Heart left ventricle (tissue), 7 donors: ENCODE data around the gene MTLN.

- PRO-cap, 6 experiments, result no peak in any of the 6 experiments
- RAMPAGE, long total RNA, 2 experiments, result no peak in any of the 2 experiments
- RRBS, result no CpG with 5 or more reads among the region's 12 CpGs
Measured at GRCh38 chr2:108620624-108621788, 86.7 kb downstream of the LIMS1 start.

GRCh38 chr2:108636216-108636734 lies 83.0 kb upstream of the RANBP2 start:
- PRO-cap, 6 experiments, result peak in 3 of 6 experiments; most common plus-strand start chr2:108636562 (in 2); most common minus-strand start chr2:108636437 (in 1)
- RAMPAGE, long total RNA, 2 experiments, result no peak in any of the 2 experiments
- RRBS, result no CpG with 5 or more reads among the region's 1 CpG

- PRO-cap, 6 experiments, result no peak in any of the 6 experiments
- RAMPAGE, long total RNA, 2 experiments, result no peak in any of the 2 experiments
- RRBS, result no CpG with 5 or more reads among the region's 1 CpG
Measured at GRCh38 chr2:108636735-108636968, 82.6 kb upstream of the RANBP2 start.

- PRO-cap, 6 experiments, result peak in 1 of 6 experiments; most common plus-strand start chr2:108652844 (in 1)
- RAMPAGE, long total RNA, 2 experiments, result no peak in any of the 2 experiments
- RRBS, result no CpG with 5 or more reads among the region's 4 CpGs
Measured at GRCh38 chr2:108652606-108653105, 66.6 kb upstream of the RANBP2 start.

- PRO-cap, 6 experiments, result peak in 1 of 6 experiments; most common plus-strand start chr2:108701456 (in 1)
- RAMPAGE, long total RNA, 2 experiments, result no peak in any of the 2 experiments
- RRBS, result no CpG with 5 or more reads among the region's 3 CpGs
Measured at GRCh38 chr2:108701230-108701553, 18.1 kb upstream of the RANBP2 start.

DNA sequence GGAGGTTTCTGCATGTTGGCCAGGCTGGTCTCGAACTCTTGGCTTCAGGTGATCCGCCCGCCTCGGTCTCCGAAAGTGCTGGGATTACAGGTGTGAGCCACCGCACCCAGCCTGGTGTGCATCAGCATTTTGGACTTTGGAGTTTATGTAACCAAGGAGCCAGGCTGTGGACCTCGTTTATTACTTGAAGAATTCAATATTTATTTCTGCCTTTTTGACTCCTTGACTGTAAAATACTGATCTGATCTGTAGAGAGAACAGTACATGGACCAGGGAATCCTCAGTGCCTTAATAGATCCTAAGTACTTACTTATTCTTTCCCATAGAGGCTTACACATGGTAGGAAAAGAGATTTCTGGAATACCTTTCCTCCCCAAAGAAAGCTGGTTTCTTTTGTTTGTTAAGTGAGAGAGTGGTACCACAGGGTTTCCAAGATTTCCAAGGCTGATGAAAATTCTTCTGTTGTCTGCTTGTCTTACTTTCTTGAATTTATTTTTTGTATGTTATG lies 8.6 kb downstream of the RANBP2 start:
- PRO-cap, 6 experiments, result no peak in any of the 6 experiments
- RAMPAGE, long total RNA, 2 experiments, result no peak in any of the 2 experiments
- RRBS, result no CpG with 5 or more reads among the region's 7 CpGs

GRCh38 chr2:109173153-109173716 lies 44.2 kb downstream of the SH3RF3 start:
- PRO-cap, 6 experiments, result peak in 6 of 6 experiments; most common plus-strand start chr2:109173566 (in 6); most common minus-strand start chr2:109173316 (in 1)
- RAMPAGE, long total RNA, 2 experiments, result no peak in any of the 2 experiments
- RRBS, result no CpG with 5 or more reads among the region's 13 CpGs

GRCh38 chr2:109185727-109186148 lies 56.7 kb downstream of the SH3RF3 start:
- PRO-cap, 6 experiments, result peak in 2 of 6 experiments; most common plus-strand start chr2:109186077 (in 1); most common minus-strand start chr2:109185923 (in 1)
- RAMPAGE, long total RNA, 2 experiments, result no peak in any of the 2 experiments
- RRBS, result no CpG with 5 or more reads among the region's 6 CpGs

- PRO-cap, 6 experiments, result no peak in any of the 6 experiments
- RAMPAGE, long total RNA, 2 experiments, result no peak in any of the 2 experiments
- RRBS, result no CpG with 5 or more reads among the region's 9 CpGs
Measured at GRCh38 chr2:109261075-109261871, 132.3 kb downstream of the SH3RF3 start.

GRCh38 chr2:109348771-109349319 lies 219.8 kb downstream of the SH3RF3 start:
- PRO-cap, 6 experiments, result no peak in any of the 6 experiments
- RAMPAGE, long total RNA, 2 experiments, result no peak in any of the 2 experiments
- RRBS, result no CpG with 5 or more reads among the region's 9 CpGs

DNA sequence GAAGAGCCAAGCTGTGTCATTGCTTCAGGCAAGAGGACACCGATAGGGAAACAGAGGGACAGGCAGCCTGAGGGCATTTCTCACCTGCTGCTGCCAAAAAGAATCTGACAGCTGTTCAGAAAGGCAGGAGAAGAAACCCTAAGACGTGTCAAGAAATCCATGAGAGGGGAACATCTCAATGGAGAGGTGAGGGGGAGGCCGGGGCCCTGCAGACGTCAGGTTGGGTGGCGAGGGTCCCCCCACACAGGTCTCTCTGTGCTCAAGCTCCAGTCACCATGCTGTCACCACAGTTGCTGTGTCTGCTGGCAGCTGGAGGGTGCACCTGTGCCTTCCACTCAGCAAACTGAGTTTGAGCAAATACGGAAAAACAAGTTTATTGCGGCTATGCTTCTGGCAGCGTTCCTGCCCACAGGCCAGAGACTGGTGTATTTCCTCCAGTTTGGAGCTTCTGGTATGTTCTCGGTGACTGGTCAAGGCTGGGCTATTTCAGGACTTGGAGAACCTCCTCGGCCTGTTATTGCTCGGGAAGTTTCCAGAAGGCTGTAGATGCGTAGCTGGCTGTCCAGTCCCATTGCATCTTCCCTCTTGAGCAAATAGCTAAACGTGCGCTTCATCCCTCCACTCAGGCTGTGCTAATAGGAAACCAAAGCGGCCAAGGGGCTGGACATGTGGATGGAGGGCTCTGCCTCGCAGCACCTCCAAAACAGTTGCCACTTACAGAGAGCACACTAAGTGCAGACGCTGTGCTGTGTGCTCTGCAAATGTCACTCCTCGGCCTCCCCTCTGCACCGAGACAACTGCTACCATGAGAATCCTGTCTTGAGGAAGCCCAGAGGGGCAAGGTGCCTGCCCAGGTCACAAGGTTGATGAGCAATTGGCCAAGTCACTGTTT lies 132.5 kb downstream of the SEPTIN10 start:
- PRO-cap, 6 experiments, result no peak in any of the 6 experiments
- RAMPAGE, long total RNA, 2 experiments, result no peak in any of the 2 experiments
- RRBS, result no CpG with 5 or more reads among the region's 19 CpGs

GRCh38 chr2:109690471-109691688 lies 76.7 kb downstream of the SOWAHC start:
- PRO-cap, 6 experiments, result peak in 2 of 6 experiments; most common plus-strand start chr2:109691486 (in 1); most common minus-strand start chr2:109691056 (in 1)
- RAMPAGE, long total RNA, 2 experiments, result no peak in any of the 2 experiments
- RRBS, result no CpG with 5 or more reads among the region's 14 CpGs

DNA sequence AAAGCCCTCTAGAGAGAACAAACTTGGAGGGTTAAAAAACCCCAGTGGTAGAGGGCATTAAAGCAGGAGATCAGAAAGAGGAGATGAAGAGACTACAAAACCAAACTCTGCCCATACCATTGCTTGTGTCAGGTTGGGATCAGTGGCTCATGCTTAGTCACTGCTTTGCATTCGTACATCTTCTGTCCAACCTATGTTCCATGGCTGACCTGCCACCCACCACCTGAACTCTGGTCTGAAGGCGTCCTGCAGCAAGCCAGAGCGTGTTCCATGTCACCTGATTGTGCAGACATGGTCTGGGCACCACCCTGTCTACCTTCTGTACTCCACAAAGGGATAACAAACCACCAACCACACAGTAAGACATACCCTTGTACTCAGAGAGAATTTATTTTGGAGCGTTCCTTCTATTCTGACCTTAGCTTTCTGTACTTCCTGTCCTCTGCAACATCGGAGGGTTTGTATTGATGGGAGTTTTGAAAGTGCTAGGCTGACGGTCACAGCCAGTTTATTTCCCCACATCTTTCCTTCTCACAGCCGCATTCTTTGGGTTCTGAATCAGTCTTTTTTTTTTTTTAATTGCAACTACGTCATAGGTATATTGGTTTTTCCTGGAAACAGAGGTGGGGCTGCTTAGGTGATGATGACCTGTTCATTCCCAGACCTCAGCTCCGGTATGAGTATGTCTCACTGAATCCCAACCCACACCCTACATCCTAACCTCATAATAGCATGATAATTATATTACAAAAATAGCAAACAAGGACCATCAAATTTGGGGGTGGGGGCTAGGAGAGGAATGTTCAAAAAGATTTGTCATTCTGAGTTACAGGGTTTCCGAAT lies 88.3 kb downstream of the SOWAHC start:
- PRO-cap, 6 experiments, result no peak in any of the 6 experiments
- RAMPAGE, long total RNA, 2 experiments, result no peak in any of the 2 experiments
- RRBS, result no CpG with 5 or more reads among the region's 10 CpGs

GRCh38 chr2:110104373-110104934 lies 11.2 kb downstream of the MALL start:
- PRO-cap, 6 experiments, result no peak in any of the 6 experiments
- RAMPAGE, long total RNA, 2 experiments, result no peak in any of the 2 experiments
- RRBS, result no CpG with 5 or more reads among the region's 6 CpGs

- PRO-cap, 6 experiments, result no peak in any of the 6 experiments
- RAMPAGE, long total RNA, 2 experiments, result no peak in any of the 2 experiments
- RRBS, result no CpG with 5 or more reads among the region's 4 CpGs
Measured at GRCh38 chr2:110170076-110170701, 34.6 kb downstream of the NPHP1 start.

GRCh38 chr2:110211905-110212989 lies at the start of gene MTLN:
TSS of gene MTLN (minus strand) at chr2:110212547.
- PRO-cap, 6 experiments, result peak in 6 of 6 experiments; most common plus-strand start chr2:110212608 (in 6); most common minus-strand start chr2:110212547 (in 6)
- RAMPAGE, long total RNA, 2 experiments, result start-site peak on the minus strand in 2 of 2 experiments, at chr2:110212480-110212548 at its widest, 2,178 to 6,336 reads per replicate
- RRBS, result 3% methylated on average over 4 of the region's 55 CpGs

DNA sequence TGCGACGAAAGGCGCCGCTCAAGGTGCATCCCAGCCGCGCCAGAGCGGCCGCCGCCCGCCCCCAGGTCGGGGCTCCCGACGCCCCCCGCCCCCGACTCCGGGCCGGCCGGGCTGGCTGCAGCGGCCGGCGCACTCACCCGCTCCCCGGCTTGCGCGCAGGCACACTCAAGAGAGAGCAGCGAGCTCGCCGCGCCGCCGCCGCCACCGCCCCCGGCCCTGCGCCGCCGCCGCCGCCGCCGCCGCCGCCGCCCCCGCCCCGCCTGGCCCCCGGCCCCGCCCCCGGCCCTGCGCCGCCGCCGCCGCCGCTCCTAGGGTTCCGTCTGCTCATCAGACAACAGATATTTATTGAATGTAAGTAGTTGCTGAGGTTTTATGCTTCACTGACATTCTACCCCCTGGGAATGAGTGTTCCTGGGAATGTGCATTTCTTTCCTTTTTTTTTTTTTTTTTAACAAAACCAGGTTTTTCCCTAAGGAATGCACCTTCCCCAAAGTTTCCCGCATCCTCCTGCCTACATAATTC lies 33.9 kb upstream of the RGPD6 start:
- PRO-cap, 6 experiments, result no peak in any of the 6 experiments
- RAMPAGE, long total RNA, 2 experiments, result no peak in any of the 2 experiments
- RRBS, result no CpG with 5 or more reads among the region's 57 CpGs

DNA sequence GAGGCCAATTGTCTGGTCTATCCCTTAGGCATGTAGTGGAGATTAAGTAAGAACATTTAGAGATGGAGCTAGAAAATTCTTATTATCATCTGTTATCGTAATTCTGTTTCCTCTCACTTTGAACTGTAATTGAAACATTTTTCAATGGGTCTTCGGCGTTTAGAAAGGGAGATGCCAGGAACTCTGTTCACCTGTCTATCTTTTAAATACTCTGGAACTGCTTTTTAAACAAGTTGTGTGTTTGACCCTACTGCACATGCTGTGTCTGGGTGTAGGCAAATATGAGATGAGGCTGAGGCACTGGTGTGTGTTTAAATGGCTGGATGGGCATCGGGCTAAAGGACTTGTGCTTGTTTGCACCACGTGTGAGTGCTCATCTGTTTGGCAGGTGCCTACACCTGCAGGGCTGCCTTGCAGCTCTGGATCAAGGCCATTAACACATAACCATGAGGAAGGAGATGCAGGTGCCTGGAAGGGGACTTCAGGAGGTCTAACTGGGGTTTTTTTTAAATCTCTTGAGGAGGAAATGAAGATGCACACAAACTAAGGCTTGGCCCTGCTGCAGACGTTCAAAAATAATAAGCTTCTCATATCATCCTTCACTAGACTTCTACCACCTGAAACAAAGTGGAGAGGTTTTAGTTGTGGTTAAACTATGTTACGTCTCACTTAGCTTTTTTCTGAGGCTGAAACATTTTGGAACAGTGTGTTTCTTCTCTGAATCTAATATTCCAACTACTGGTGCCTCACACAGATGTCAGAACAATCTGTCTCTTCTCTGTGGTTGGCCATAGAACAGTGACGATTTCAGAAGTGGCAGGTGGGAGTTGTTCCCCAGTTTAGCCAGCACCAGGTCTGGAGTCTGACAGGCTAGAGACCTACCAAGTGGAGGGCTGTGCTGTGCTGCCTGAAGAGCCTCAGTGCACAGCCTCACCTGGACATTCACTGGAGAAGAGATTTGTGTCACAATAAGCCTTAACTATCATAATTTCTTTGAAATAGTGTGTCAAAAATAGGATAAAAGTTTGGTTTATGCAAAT lies 36.4 kb downstream of the BCL2L11 start:
- PRO-cap, 6 experiments, result no peak in any of the 6 experiments
- RAMPAGE, long total RNA, 2 experiments, result no peak in any of the 2 experiments
- RRBS, result no CpG with 5 or more reads among the region's 8 CpGs

DNA sequence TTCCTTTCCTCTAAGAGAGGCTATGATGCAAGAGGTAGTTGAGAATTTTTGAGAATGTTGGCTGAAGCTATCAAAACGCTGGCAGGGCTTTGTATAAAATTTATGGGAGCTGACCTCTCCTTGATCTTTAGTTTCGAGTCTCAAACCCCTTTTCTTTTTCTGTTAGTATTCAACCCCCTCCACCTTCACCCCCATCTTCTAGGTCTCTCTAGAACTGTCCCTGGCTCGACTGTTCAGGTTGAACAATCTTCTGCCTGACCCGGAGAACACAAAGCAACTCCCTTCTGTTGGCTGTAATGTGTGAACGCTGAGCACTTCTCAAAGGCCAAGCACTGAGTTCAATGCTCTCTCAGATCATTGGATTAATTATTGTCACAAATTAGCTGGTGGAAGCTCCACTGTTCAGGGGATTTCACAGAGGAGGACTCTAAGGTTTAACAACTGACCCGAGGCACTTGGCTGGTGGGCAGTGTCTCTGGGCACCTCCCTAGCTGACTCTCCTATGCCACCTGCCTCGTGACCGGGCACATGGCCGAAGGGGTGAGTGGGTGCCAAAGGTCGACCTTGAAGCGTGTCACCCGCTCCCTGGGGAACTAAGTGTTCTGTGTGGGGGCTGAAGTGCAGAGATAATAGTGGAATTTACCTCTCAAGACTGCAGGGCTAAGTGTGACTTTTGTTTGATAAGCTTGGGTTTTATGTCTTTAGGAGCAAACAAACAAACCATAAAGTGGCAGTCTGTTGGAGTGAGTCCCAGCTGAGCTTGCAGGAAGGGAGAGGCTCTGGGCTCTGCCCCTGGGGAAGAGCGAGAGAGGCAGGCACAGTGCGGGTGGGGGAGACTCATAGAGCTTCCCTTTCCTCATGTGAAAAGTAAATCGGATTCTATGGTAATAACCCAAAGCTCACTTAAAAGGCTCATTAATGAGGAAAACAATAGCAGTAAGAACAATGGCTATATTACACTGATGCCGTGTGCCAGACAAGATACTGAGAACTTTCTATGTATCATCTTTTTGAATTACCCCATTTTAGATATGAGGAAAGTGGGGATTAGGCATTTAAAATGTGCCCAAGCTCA lies 64.8 kb downstream of the BCL2L11 start:
- PRO-cap, 6 experiments, result no peak in any of the 6 experiments
- RAMPAGE, long total RNA, 2 experiments, result no peak in any of the 2 experiments
- RRBS, result no CpG with 5 or more reads among the region's 16 CpGs

- PRO-cap, 6 experiments, result no peak in any of the 6 experiments
- RAMPAGE, long total RNA, 2 experiments, result no peak in any of the 2 experiments
- RRBS, result no CpG with 5 or more reads among the region's 10 CpGs
Measured at GRCh38 chr2:111219091-111219952, 98.6 kb downstream of the BCL2L11 start.